NB4 (cell line): ENCODE measurements around the gene CCNT2.

- RRBS, result 1% methylated on average over 37 of the region's 66 CpGs
These were observed 414 bp downstream of the FAM168B start for GRCh38 chr2:131092791-131093300.

- RRBS, result no CpG with 5 or more reads among the region's 5 CpGs
These were observed 23.0 kb downstream of the PLEKHB2 start for GRCh38 chr2:131127774-131128830.

DNA sequence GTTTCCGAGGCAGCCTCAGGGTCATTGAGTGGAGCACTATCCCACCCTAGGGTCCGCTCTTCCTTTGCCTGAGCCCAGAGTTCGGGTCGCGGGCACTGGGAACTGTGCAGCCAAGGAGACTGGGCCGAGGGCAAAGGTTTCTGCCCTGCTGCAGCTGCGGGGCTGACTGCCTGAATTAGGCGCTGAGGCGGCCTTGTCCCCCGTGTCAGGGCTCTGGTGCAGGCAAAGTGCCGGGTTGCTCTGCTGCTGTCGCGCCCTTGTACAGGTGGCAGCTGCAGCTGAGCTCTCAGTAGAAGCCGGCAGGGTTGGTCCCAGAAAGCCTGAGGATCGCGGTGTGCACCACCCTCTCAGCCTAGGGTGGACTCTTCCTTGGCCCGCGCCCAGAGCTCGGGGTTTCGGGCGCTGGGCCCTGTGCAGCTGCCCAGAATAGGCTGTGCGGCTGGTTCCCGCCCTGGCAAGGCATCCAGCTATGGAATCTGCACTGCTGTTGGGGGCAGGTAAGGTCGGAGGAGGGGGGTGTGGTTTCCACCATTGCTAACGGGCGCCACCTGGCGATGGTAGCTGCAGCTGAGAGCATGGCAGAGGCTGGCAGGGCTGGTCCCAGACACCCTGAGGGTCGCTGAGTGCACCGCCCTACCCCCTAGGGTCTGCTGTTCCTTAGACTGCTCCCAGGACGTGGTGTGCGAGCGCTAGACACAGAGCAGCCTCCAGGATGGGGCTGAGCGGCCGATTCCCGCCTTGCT, 144.8 kb downstream of the CCDC74A start:
- RRBS, result 93% methylated on average over 3 of the region's 35 CpGs

DNA sequence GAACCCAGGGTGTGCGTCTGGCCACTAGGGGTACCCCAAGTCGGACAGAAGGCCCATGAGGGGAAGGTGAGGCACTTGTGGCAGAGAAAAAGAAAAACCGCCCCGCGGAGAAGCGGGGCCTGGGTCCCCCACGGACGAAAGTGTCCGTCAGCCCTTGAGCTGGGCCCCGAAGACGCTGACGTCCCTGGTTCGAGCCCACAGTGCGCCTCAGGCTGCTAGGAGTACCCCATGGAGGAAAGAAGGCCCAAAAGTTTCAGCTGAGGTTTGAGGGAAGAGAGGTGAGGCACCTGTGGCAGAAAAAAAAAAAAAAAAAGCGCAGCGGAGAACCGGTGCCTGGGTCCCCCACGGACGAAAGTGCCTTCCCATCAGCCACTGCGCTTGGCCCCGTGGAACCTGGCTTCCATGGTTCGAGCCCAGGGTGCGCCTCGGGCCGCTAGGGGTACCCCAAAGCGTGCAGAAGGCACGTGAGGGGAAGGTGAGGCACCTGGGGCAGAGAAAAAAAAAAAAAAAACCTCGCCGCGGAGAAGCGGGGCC, 228.3 kb downstream of the CCDC74A start:
- RRBS, result 34% methylated on average over 3 of the region's 31 CpGs

GRCh38 chr2:132267709-132268976, 106.4 kb upstream of the ANKRD30BL start:
- RRBS, result 66% methylated on average over 2 of the region's 42 CpGs

- RRBS, result no CpG with 5 or more reads among the region's 39 CpGs
These were observed 69.5 kb upstream of the GPR39 start for GRCh38 chr2:132346764-132347860.

- RRBS, result 92% methylated on average over 14 of the region's 37 CpGs
These were observed 585 bp upstream of the LYPD1 start for GRCh38 chr2:132670522-132671057.

GRCh38 chr2:133576666-133577082, 8.4 kb upstream of the NCKAP5 start:
- RRBS, result no CpG with 5 or more reads among the region's 2 CpGs

DNA sequence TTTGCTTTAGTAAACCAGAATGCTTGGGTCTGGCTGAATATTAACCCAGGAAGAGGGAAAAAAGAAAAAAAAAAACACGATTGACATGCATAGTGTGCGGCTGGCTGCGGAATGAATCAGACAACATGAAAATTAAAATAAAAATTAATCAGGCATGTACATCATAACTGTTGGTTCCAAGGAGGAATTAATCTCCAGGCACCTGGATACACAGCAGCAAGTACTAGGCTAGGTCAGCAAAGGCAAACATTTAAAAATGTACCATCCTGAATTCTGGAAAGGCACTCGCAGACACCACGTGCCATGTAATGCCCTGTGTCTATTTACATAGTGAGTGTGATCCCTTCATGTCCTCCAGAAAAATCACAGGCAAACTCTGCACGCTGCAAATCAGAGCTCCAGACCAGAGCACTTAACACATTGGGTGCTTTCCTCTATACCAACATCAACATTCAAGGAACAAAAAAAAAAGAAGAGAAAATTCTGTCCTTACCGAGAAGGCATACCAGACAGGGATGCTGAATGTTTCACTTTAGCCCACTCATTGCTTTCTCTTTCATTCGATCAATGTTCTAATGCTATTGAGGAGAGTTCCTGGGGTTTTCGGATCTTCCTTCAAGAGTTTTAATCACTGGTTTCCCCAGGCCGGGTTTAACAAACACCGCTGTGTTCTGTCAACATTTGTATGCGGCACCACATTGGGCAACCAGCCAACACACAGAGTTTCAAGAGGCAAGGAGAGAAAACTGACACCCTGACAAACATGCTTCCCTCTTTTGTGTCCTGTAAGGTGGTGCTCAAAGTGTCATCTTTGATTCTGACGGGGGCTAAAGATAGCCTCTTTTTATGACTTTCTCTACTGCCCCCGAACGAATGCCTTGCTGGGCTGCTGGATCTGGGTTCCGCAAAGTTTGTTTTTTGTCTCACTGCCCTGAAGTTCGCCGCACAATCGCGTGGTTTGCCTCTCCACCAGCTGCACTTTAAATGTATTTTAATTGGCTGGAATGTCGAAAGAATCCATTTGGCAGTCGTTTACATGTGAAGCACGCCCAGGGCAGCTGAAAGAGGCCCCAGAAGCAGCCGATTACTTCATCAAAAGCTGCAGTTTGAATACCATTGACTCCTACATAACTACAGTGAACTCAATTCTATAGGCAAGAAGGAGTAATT, 106.3 kb upstream of the NCKAP5 start:
- RRBS, result no CpG with 5 or more reads among the region's 24 CpGs

DNA sequence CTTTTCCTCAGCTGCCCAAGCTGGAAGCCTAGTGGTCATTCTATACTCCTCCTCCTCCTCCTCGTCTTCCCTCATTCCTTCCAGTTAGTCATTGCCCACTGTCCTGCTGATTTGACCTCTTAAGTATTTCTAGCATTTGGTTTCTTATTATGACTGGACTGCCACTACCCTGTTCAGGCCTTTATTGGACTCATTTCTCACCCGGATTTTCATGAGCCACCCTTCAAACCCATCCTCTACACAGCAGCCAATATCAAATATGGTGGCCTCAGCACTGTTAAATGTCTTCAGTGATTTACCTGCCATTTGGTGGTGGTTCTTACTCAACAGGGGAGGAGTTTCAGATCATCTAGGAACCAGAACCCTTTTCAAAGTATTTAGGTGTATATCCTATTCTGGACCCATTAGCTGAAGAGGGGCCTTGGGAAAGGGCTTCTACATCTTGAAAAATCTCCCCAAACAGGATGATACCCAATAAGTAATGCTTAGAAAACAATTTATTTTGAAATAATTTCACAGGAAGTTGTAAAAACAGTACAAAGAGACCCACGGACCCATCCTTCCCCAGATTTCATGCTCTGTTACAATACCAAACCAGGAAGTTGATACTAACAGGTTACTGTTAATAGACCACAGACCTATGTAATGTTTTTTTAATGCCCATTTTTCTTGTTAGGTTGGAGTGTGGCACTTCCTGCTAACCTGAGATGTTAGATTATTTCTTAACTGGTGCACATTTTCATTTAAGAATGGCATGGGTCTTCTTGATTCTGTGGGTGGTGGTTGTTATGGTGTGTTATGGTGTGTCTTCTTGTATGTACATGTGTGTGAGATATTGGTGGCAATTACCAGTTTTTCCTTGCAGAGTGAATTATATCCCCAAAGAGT, 21.6 kb upstream of the MGAT5 start:
- RRBS, result no CpG with 5 or more reads among the region's 3 CpGs

GRCh38 chr2:134350937-134351467, 97.1 kb downstream of the MGAT5 start:
- RRBS, result no CpG with 5 or more reads among the region's 4 CpGs

GRCh38 chr2:134706746-134707444, 11.9 kb downstream of the TMEM163 start:
- RRBS, result 41% methylated on average over 4 of the region's 18 CpGs

GRCh38 chr2:134862485-134863221, 24.2 kb downstream of the ACMSD start:
- RRBS, result no CpG with 5 or more reads among the region's 7 CpGs

- RRBS, result no CpG with 5 or more reads among the region's 5 CpGs
These were observed 31.9 kb downstream of the ACMSD start for GRCh38 chr2:134870215-134870805.

DNA sequence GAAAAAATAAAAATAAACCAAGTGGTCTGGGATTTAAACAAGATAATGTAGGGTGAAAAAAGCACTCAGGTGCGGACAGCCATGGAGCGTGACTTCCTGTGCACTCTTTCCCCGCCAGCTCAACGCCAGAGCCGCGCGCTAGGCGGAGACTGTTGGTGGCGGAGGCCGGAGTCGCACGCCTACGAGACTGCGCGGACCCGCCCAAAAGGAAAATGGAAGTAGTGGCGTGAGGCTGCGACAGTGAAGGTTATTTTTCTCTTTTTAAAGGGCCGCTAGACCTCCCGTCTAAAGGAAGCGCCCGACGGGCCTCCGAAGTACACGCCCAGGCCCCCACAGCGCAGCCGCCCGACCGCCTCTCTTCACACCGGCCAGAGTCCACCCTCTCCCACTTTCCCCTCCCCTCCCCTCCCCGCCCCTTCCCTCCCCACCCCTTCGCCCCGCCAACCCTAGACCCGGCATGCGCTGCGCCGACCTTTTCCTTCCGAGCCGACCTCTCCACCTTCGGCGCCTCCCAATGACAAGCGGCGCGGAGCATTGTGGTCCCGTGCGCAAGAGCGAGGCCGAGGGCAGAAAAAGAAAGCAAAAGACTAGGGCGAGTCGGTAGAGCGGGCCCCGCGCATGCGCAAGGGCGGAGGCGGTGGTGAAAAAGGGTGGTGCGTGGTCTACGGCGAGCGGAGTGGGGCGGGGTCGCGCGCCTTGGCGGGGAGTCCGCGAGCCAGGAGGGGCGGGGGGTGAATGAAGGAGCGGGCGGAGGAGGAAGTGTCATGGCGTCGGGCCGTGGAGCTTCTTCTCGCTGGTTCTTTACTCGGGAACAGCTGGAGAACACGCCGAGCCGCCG, at the start of gene CCNT2:
Gene CCNT2 (plus strand): TSS at position 732 of the 838 bp plus-strand sequence.
- RRBS, result 0% methylated on average over 3 of the region's 79 CpGs

GRCh38 chr2:134953602-134954243, 35.1 kb downstream of the CCNT2 start:
- RRBS, result no CpG with 5 or more reads among the region's 10 CpGs

DNA sequence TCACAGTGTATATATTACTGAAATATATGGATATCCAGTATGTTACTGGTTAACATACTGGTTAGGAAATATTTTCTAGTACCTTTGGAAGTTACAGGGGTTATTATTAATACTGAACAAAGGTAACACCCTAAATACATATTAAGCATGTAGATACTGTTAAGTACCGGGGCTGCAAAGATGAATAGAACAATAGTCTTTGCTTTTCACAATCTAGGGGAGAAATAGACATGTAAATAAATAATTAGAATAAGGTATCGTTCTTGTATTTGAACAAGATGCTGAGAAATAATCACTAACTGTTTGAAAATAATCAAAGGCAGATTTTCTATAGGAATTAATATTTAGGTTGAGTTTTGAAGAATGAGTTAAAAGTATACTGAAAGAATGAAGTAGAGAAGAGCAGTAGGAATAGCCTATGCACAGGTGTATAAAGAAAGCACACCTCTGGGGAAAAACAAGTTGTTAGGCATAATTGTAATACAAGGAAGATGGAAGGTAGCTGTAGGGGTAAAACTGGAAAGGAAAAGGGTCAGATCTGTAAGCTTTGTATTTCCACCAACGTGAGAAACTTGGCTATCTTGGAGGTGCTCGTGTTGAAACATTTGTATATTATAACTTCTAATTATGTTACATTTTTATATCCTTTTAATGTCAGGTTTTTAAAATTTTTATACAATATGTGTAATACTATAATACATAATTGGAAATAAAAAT, 32.7 kb downstream of the RAB3GAP1 start:
- RRBS, result no CpG with 5 or more reads among the region's 4 CpGs

GRCh38 chr2:135604602-135605214, 73.4 kb downstream of the R3HDM1 start:
- RRBS, result no CpG with 5 or more reads among the region's 2 CpGs

DNA sequence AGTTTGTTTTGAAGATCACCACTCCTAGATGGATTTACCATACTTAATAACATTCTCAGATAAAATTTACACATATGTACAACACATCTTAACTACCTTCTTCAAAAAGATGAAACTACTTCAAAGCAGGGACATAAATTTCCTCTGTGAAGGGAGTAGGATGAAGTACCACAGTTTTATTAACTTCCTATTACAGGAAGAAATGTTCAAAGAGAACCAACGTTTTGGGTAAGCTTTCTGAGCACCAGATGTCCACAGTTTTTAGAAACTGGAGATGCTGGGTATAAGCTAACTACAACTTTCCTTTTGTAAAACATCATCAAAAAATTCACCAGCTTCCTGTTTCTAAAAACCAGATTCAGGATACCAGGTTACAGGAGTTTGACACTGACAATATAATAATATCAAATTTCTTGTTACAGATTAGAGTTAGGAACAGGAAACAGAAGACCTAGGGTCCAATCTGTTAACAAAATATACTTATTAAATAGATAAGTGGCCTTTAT, 1.7 kb downstream of the DARS1 start:
- RRBS, result no CpG with 5 or more reads among the region's 1 CpG

DNA sequence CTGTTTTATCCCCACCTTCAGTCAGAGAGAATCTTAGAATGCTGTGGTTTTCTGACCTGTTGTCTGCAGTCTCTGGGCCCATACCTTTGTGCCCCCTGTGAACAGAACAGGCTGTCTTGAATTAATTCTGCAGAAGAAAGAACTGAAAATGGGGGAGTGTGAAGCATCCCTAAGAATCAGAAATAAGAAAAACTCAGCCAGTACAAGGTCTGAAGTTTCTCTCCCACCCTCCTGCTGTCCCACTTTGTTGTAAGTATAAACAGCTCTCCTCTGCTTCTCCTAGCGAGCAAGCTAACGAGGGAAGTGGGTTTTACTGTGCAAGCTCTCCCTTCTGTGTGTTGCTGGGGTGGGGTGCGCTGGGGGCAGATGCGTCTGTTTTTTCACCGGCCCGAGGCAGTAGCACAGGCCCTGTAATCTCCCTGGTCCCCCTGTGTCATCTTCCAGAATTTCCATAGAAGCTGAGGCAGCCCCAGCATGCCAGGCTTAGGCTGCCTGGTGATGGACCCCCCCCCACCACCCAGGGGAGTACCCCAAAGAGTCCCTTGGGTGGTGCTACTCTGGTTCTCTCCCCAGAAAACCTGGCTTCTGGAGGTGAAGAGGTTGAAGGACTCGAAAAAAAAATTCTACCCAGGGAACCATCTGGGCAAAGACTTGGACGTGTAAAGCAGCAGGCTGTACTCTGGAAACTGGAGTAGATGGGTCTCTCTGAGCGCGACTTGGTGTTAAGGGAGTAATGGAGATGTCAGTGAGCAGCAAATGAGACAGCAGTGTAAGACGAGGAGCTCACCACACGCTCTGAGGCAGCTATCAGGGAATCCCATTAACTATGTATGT, 9.5 kb upstream of the CXCR4 start:
- RRBS, result no CpG with 5 or more reads among the region's 12 CpGs